Measurements from ENCODE around the genes WFIKKN2 and SPAG9.

DNA sequence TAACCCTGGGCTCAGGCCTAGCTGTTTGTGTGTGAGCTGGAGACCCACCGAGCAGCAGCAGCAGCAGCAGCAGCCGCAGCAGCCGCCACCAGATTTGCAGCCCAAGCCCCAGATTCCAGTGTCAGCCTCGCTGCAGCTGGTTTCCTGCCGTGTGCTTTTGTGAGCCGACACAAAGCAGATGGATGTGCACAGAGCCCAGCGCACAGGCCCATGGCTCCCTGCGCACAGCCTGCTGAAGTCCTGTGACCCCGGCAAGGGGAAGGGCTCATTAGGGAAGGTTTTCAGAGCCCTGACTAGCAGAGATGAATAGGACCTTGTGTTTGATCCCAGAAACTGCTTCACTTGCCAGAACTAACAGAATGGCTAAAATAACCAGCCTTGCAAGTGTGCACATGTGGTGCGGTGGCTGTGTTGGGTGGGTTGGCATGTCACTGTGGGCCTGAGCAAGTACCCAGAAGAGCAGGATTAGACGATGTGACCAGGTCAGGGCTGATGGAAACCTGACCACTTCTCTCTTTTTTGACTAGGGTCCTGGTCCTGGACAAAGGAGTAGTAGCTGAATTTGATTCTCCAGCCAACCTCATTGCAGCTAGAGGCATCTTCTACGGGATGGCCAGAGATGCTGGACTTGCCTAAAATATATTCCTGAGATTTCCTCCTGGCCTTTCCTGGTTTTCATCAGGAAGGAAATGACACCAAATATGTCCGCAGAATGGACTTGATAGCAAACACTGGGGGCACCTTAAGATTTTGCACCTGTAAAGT is 17.0 kb downstream of the ANKRD40 start:
- PRO-cap: no peak

- PRO-cap: no peak
Observed at GRCh38 chr17:50708458-50709060, 845 bp upstream of the ANKRD40 start.

GRCh38 chr17:50790003-50790485 is 22.7 kb upstream of the ANKRD40CL start:
- PRO-cap: no peak

DNA sequence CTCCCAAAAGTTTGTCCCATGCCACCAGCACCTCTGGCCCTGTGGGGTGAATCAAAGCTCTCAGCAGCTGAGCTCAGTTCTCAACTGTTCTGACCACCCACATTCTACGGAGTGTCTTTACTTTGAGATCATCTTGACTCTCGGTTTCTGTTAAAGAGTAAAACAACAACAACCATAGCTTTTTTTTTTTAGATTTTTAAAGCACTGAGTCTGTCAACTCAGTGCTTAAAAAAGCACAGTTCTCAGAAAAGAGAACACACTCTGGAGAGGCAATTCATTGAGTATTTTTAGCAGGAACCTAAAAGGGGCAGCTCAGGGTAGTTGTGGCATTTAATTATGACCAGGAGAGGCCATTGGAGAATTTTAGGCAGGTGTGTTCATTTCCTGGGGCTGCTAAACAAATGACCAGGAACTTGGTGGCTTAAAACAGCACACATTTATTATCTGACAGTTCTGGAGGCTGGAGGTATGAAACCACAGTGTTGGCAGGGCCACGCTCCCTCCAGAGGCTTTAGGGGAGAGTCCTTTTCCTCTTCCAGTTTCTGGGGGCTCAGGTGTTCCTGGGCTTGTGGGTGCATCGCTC is 6.8 kb upstream of the WFIKKN2 start:
- PRO-cap: no peak

DNA sequence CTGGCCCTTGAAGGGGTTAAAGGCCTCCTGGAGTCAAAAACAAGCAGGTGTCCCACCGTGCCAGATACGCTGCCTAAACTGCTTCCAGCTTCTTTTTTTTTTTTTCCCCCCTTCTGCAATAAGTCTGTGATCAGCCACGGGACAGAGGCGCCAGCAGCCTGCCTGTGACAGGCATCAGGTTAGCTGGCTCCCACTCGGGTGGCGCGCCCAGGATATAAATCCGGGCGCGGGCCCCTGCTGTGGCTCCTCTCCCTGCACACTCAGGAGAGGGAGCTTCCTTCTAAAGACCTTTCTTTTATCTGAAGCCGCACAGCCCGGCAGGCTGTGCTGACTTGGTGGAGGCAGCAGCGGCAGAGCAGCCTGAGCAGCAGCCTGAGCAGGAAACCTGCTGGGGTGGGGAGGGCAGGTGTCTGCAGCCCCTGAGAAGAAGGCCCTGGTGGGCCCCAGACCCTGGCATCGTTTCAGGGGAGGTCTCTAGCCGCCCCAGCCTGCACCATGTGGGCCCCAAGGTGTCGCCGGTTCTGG is at the start of gene WFIKKN2:
Gene WFIKKN2, plus strand, starts transcription at position 144 of the 525 bp plus-strand sequence.
- PRO-cap: no peak

- PRO-cap: no peak
Observed at GRCh38 chr17:50861699-50863034, 4.0 kb downstream of the TOB1 start.

DNA sequence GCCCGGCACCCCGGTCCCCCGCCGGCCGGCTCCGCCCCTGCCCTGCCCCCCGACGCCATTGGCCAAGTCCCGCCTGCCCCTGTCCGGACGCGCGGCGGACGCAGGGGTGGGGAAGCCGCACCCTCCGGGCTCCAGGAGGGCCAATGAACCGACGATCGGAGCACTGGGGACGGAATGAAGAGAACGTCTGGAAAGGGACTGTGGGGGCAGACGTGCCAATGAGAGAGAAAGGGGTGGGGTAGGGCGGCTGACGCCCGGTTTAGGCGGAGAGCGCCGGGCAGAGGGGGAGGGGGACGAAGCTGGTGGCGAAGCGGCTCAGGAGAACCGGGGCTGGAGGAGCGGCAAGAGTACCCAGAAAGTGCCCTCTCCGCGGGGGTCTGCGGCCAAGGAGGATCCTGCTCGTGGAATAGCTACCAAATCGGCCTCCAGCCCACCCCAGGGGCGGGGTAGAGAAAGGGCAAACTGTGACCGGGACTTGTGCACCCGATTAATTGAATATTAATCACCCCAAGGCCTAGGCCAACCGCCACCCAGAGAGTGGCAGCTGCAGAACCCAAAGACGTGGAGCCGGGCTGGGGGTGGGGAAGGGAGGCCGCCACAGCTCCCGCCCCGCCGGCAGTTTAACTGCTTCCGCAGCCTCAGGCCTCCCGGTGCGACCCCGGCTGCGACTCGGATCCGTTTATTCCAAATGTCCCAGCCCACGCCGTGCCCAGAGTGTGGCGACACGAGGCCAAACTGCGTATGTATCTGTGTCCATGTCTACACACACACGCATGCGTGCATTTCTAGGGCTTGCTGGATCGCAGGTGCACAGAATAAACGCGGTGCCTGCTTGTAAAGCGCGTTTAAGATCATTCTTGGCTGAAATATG is 560 bp upstream of the TOB1 start:
- PRO-cap: bidirectional peak, plus-strand start at position 280 of the sequence, minus-strand start outside the sequence

GRCh38 chr17:50892089-50892488 is 25.9 kb upstream of the TOB1 start:
- PRO-cap: no peak

GRCh38 chr17:50908841-50909748 is 42.9 kb upstream of the TOB1 start:
- PRO-cap: unidirectional peak, minus-strand start at chr17:50909358

- PRO-cap: no peak
Observed at GRCh38 chr17:50911515-50912195, 45.5 kb upstream of the TOB1 start.

GRCh38 chr17:50935233-50935812 is 69.2 kb upstream of the TOB1 start:
- PRO-cap: no peak

DNA sequence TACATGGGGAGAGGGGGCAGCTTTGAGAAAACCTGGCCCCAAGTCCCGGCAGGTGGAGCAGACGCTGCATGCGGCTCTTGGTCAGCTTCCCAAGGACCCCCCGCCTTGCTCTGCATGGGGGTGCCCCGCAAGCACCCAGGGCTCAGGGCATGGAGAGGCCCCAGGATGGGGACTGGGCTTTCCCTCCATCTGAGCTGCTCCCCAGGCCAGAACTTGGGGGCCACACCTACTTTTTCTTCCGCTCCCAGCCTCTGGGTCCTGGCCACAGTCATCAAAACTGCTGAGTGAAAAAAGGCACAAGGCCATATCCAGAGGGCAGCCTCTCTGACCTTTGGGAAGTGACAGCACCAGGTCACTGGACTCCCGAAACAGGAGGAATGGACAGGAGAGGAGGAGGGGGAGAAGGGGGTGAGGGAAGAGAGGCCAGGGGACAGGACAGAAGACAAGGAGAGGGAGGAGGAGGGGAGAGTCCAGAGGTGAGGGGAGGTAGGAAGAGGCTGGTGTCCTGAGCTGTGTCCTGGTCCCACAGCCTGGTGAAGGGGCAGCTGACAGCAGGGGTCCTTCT is 73.6 kb upstream of the TOB1 start:
- PRO-cap: no peak

DNA sequence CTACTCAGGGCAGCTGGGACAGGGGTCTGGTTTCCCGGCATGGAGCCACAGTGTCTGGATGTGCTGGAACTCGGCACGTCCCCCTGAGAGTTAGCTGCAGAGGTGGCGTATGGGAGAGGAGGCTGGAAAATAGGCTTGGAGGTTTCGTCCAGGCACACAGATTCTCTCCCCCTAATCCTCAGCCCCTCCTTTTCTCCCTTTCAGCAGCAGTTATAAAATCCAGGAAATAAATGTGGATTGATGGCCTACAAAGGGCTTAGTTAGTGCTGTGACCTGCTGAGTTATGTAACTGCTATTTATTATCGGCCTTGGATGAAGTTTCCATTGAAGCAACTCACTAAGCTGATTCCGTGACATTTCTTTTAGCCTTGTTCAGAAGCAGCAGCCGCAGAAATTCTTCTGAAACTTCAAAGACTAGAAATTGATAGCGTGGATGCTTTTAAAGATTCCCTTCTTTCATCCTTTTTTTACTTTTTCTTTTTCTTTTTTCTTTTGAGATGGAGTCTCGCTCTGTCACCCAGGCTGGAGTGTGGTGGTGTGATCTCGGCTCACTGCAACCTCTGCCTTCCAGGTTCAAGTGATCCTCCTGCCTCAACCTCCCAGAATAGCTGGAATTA is 89.7 kb upstream of the TOB1 start:
- PRO-cap: no peak

DNA sequence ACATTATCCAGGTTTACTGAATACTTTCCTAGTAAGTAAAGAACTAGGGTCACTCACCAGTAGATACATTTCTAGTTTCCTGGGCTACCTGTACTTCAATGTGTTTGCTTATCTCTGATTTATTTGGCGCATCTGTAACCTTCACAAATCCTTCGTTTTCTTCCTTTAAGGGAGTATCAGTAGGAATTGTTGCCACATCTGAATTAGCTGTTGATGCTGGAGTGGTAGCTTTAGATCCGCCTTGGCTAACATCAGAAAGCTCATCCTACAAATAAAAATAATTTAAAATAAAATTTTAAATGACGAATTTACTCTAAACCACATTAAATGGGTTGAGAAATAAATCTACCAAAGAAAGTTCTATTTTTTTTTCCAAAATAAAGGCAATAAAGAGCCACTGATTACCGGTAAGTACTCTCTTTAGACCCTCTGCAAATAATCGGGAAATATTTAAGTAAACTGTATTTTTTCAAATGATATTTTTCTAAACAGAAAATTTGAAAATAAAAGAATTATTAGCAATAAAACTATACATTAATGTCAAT is 99.5 kb downstream of the SPAG9 start:
- PRO-cap: no peak

GRCh38 chr17:51120295-51120926 is at the start of gene SPAG9:
TSS of gene SPAG9 (minus strand) at chr17:51120868.
- PRO-cap: bidirectional peak, plus-strand start at chr17:51121017, minus-strand start at chr17:51120865

GRCh38 chr17:51261642-51262005 is 1.3 kb downstream of the UTP18 start:
- PRO-cap: no peak

GRCh38 chr17:55068701-55069188 is 100.2 kb downstream of the STXBP4 start:
- PRO-cap: no peak

DNA sequence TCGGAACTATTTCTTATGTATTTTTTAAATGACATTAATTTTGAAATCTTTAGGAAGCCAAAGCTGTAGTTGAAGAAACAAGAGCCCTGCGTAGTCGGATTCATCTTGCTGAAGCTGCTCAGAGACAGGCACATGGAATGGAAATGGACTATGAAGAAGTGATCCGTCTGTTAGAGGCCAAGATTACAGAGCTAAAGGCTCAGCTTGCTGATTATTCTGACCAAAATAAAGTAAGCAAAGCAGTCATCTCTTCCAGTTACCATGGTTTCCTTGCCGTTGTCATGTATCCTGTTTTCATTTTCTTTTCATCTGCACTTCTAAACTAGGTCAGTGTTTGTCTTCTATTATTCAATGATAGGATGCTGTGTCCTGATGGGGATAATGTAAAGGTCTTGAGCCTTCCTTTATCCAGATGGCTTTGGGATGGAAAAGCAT is 104.3 kb downstream of the STXBP4 start:
- PRO-cap: no peak

- PRO-cap: no peak
Observed at GRCh38 chr17:55219384-55219776, 45.4 kb upstream of the HLF start.

GRCh38 chr17:55269785-55270269 is 5.1 kb downstream of the HLF start:
- PRO-cap: no peak